LHCN-M2 (cell line): ENCODE results near the genes CCL4L2, TBC1D3I, MRM1, TBC1D3L and TBC1D3C.

DNA sequence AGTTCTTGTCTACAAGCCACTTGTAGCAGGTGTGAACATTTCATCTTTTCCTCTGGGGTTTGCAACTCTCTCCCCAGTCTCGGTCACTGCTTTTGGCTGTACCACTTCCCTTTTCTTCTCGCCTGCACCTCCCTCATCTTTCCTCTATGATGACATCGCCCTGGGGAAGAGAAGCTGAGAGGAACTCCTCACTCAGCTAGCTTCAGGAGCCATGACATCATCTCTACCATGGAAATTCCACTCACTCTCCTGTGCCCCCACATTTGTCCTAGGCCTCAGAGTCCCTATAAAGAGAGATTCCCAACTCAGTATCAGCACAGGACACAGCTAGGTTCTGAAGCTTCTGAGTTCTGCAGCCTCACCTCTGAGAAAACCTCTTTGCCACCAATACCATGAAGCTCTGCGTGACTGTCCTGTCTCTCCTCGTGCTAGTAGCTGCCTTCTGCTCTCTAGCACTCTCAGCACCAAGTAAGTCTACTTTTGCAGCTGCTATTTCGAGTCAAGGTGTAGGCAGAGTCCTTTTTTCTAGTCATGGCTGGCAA, at the start of gene CCL4L2:
Gene CCL4L2, plus strand, starts transcription at position 314 of the 542 bp plus-strand sequence.
- RAMPAGE, long total RNA, result no peak

DNA sequence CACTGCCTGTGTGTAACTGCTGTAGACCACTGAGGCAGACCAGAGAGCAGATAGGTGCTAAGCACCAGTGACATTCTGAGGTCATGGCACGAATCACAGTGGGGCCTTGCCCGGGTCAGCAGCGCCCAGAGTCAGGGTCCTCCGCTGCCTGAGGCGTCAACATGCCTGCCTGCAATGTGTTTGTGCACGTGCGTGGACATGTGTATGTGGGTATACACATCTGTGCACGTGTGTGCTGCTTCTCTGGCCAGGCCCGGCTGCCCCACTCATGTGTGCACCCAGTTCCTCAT, at the start of gene TBC1D3I:
Gene TBC1D3I, minus strand, starts transcription at position 76 of the 290 bp plus-strand sequence.
- RAMPAGE, long total RNA, result no peak

DNA sequence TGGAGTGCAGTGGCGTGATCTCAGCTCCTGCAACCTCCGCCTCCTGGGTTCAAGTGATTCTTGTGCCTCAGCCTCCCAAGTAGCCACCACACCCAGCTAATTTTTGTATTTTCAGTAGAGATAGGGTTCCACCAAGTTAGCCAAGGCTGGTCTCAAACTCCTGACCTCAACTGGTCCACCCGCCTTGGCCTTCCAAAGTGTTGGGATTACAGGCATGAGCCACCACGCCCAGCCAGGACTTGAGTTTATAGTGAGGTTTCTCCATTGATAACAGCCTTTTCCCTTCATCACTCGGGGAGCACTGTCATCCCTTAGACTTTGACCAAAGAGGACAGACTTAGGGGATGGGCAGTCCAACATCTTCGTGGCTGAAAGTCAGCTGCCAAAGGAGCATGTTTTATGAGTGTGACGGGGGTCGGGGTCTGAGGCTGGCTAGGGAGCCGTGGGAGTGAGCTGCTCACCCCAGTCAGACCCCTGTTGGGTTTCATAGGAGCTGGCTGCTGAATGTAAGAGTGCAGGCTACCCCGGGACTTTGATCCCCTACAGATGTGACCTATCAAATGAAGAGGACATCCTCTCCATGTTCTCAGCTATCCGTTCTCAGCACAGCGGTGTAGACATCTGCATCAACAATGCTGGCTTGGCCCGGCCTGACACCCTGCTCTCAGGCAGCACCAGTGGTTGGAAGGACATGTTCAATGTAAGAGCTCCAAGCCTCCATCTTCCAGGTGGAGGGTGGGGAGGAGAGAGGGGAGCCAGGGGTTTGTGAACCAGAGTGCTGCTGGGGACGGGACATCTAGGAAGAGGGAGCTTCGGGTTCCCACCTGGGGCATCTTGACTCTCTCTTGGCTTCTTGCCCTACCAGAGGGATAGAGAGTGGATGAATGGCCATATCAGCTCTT, 3.1 kb downstream of the DHRS11 start:
- RAMPAGE, long total RNA, result no peak

GRCh38 chr17:36597269-36597755, 4.1 kb upstream of the MRM1 start:
- RAMPAGE, long total RNA, result no peak

- RAMPAGE, long total RNA, result no peak
Observed at GRCh38 chr17:36601289-36602264, at the start of gene MRM1. TSS of gene MRM1 (plus strand) at chr17:36601583.

DNA sequence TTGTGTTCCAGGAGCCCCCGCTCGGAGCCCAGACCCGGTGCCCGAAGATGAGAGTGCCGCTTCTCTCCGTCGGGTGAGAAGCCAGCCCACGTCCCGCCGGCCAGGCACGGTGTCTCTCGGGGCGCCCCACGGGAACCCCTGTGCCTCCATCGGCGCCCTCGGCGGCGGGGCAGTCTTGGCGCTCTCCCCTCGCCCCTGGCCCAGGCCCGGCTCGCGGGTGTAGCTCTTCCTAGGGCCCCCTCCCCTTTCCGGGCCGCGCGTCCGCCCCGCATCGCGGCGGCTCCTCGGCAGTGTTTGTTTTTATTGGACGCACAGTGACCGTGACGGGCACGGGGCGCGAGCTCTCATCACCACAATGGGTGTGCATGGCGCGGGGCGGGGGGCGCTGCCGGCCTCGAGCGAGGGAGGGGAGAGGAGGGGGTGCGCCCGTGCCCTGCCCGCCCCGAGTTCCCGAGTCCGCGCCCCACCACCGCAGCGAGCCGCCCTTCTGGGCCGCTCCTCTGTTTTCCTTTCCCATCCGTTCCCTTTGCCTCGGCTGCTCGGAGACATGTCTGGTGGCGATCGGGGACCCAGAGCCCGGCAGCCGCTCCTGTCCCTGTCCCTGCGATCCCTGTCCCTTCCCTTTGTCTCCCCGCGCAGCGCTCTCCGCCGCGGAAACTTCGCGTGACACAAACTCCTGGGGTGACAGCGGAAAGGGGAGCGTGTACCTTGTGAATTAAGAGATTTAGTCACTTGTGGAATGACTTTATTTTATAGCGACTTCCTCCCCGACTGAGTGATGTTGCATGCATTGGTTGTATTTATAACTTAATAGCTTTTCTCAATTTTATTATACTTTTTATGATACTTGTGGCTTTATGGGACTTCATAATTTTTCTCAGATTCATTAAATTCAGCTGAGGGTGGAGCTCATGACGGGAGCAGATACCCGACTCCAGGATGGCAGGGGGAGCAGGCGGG, 40.5 kb downstream of the MRM1 start:
- RAMPAGE, long total RNA, result no peak

DNA sequence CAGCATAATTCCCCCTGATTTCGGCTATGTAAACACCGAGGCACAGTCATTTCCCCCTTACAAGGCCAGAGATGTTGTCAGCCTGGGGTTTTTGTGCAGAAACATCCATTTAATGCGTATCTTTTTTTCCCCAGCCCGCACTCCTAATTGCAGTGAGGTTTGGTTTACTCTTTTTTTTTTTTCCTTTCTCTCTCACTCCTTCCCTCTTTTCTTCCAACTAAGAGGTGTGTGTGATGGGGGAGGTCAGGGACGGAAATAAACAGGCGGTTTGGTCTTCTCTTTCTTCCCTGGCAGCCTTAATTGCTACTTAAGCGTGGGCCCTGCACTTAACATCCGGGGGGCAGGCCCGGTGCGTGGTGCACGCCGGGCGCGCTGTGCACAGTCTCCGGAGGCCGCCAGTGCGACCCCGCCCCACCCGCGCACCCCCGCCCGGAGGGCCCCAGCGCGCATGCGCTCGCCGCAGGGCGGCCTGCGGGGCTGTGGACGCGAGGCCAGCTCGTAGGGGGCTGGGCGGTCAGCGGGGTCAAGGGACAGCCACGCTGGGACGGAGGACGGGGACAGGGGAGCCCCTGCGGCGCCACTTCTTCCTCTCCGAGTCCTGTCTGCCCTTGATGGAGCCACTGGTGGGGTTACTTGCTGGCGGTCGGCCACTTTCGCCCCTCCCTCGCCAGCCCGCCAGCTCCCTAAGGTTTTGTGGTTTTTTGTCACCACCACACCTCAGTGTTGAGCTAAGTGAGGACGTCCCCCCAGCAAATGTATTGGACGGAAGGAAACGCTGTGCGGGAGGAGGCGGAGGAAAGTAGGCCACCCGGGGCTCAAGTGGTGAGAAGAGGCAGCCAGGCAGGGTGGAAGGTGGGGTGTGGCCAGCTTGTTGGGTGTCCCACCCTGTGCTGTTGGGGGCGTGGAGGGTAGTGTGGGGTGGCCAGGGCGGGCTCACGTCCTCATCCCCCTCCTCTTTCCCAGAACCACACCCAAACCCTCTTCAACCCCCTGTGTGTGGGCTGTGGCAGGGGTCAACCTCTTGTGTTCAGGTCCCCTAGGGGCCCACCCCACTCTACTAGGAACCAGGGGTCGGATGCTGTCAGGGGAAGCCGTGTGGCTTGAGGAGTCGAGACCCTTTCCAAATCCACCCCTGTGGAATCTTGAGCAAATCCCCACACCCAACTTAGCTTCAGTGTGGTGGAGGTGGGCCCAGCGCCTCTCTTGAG, 121.0 kb downstream of the MRM1 start:
- RAMPAGE, long total RNA, result no peak

GRCh38 chr17:36919878-36920361, 17.4 kb upstream of the LHX1 start:
- RAMPAGE, long total RNA, result no peak

DNA sequence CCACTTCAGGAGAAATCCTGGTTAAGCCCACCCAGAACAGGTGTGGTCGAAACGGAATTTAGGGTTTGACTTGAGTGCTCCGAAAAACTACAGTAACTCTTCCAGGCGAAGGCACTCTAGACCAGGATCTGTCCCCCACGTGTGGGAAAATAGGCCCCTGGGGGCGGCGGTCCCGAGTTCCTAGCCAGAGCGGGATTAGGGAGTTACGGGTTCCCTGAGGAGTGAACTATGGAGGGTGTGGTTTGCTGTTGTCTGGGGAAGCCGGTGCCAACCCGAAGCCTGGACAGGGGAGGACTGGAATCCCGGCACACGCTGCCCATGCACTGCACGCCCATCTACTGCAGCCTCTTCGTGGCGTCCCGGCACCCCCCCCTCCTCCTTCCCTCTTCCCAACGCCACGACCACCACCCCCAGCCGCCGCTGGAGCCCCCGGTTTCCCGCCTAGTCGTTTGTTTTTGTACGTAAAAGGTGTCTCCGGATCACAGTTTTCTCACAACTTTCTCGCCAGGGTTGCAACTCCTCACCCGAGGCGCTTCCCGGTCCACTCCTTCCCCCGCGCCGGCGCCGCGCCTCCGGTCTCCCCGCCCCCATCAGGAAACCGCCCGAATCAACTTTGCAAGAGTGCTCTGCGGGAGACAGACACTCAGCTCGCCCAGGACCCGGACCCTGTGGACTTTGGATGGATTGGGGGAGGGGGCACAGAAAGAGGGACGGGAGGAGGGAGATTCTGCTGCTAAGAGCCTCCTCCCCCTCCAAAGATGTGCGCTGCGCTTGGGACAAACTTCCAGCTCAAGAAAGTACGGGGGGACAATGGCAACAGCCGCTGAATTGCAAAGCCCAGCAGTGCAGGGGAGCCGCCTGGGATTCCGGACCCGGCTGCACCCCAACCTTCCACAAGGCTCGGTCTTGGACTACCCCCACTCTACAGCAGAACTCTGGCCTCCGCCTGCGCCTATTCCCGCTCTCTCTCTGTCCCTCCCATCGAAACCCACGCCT, 1.4 kb upstream of the LHX1 start:
- RAMPAGE, long total RNA, result no peak

- RAMPAGE, long total RNA, result no peak
Observed at GRCh38 chr17:36949660-36949993, 873 bp downstream of the AATF start.

- RAMPAGE, long total RNA, result no peak
Observed at GRCh38 chr17:37066010-37066490, 117.3 kb downstream of the AATF start.

GRCh38 chr17:37143702-37144502, 195.1 kb downstream of the AATF start:
- RAMPAGE, long total RNA, result no peak

DNA sequence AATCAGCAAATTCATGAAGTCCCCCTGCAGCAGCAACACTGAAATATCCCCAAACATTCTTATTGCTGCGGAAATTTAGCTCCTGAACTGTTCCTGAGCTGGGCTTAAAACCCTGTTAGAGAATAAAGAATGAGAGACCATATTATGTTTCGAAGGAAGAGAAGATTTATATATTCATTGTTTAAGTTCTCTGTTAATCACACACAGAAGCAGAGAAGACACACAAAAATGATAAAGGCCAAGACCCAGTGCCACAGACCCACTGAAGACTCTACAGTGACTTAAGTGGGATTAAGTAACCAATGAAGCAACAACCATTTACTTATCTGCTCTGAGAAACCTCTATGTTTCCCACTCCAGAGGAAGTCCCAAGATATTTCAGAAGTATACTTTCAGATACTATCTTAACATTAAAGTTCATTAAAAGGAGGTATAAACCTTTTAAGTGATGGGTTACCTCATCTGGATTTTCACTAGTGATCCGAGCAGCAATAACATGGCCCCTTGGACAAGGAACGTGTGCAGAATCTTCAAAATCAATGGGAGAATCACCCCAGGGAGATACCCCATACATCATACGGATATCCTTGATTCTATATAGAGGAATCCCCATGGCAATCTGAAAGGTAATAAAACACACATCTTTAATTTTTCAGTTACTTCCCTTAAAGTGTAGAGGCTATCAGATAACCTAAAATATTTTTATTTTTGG, 117.9 kb upstream of the C17orf78 start:
- RAMPAGE, long total RNA, result no peak

GRCh38 chr17:37359820-37360386, 15.9 kb upstream of the C17orf78 start:
- RAMPAGE, long total RNA, result no peak

DNA sequence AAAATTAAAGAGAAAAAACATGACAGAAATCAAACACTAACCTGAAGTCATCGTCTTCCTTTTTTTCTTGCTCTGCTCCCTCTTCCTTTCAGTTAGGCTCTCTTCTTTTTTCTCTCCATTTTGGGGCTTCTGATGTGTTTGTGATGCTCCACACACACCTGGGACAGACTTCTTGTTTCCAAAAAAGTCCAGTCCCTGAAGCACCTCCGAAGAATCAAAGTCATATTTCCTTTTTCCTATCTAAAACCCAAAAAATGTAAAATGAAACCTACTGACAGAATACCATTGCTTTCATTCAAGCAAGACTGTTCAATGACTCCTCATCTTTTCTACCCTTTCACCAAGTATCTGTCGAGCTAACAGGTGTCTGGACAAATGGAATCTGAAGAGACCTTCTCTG, 1.2 kb downstream of the DDX52 start:
- RAMPAGE, long total RNA, result no peak

DNA sequence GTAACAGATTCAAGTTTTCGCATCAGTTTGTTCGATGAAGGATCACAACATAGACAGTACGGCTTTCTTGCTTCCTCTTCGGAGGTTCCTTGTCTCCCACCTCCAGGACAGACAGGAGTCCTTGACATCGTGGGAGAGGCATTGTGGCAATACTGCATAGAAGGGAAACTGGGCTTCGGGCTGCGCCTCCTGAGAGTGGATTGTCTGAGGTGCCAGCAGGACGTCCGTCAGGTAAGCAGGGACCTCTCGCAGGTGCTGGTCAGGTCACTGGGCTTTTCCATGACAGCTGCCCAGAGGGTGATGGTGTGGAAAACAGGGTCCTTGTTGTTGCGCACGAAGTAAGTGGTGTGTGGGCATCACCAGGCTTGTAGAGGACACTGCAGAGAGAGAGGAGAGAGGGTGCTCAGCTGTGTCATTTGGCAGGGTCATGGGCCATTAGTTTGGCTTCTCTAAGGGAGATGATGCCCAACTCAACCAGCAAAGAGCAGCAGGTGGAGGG, 43.8 kb upstream of the DDX52 start:
- RAMPAGE, long total RNA, result no peak

DNA sequence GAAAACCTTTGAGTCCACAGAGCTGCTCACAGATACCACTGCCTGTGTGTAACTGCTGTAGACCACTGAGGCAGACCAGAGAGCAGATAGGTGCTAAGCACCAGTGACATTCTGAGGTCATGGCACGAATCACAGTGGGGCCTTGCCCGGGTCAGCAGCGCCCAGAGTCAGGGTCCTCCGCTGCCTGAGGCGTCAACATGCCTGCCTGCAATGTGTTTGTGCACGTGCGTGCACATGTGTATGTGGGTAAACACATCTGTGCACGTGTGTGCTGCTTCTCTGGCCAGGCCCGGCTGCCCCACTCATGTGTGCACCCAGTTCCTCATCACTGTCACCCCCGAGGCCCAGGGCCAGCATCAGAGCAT, at the start of gene TBC1D3L:
Gene TBC1D3L, minus strand, starts transcription at position 67 of the 365 bp plus-strand sequence.
- RAMPAGE, long total RNA, result no peak

GRCh38 chr17:38068507-38068877, at the start of gene TBC1D3C:
TSS of gene TBC1D3C (minus strand) at chr17:38068634.
- RAMPAGE, long total RNA, result no peak

GRCh38 chr17:38455858-38456708, 27.8 kb downstream of the ARHGAP23 start:
- RAMPAGE, long total RNA, result no peak

- RAMPAGE, long total RNA, result no peak
Observed at GRCh38 chr17:38485522-38486306, 57.5 kb downstream of the ARHGAP23 start.